Choroid plexus epithelial cell (primary cell): ENCODE measurements around the gene CHST3.

DNA sequence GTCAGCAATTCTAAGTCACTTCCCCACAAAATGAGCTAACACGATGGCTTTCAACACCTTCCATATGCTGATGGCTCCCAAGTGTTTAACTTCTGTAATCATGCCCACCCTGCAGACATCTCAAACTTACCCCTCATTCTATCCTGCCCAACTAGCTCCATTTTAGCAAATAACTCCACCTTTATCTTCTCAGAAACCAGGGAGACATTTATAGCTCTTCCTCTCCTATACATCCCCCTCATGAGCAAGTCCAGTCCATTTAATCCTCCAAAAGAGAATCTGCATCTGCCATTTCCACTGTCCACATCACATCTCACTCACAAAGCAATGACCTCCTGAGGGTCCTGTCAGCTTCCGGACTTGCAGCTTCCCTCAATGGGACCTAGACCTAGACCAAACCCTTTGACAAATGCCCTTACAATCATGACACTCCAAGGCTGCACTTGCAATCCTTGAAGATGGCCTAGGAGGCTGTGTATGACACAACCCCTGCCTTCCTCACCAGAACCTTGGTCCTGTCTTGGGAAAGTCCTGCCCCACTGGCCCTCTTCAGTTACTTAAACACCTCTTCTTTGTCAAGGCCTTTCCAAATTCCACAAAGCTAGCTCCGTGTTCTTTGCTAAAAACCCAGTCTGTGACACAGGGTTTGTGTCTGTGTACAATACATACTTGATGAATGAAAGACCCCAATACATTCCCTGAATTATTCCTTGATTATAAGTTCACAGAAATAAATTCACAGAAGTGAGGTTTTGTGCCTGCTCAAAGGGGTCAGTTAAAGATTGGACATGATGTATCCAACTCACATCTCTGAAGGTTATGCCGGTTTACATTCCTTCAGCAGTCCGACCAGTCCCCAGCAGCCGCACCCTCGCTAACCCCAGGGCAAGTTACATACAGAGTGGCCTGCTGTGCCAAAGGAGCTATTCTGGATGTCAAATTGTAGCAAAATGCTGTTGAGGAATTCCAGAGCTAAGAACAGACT is 20.7 kb downstream of the PSAP start:
- RRBS, result no CpG with 5 or more reads among the region's 7 CpGs

DNA sequence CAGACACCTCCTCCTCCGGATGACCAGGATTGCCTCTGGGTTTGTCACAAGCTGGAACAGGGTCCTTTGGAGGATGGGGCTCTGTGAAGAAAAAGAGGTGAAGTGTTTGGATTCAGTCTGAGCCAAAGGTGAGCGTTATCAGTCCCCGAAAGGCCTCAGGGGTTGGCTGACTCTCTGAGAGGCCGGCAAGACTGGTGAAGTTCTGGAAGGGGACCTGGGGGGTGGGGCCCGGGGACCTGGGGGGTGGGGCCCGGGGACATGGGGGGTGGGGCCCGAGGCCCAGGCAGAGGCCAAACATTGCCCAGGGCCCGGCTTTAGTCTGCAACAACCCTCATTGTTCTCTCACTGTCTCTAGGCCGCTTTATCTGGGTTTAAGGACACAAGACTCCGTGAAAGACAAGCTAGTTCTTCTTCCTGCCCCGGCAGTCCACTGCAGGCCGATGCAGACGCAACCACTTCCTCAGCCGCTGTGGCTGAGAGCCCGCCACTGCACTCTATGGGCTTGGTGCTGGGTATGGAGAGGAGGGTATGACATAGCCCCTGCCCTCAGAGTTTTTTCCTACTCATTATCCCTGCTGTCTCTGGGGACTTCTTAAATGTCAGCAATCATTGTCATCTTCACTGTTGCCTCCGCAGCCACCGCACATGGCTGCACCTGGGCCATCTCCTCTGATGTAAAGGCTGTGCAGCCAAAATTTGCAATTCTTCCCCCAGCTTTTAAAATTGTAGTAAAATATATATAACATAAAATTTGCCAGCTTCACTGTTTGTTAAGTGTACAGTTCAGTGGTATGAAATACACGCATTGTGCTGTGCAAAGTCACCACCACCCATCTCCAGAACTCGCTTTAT is 27.5 kb upstream of the PSAP start:
- RRBS, result 12% methylated on average over 5 of the region's 19 CpGs

- RRBS, result 2% methylated on average over 51 of the region's 88 CpGs
These were observed at the start of gene CHST3 for GRCh38 chr10:71963941-71964721. CHST3 (plus strand) TSS chr10:71964395.

DNA sequence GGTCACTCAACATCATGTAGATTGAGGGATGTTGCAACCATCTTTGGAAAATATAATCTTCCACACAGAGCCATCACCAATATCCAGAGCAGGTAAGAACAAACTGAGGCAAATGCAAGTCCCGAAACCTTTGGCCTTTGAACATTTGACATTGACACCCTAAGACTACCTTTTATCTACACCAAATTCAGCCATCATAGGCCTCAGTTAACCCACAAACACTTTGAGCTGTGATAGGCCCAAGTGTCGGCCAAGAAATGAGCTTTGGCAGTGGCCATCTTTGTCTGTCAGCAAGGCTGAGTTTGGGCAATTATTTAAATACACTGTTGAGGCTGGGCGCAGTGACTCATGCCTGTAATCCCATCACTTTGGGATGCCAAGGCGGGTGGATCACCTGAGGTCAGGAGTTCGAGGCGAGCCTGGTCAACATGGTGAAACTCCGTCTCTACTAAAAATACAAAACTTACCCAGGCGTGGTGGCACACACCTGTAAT is 41.5 kb downstream of the SPOCK2 start:
- RRBS, result no CpG with 5 or more reads among the region's 8 CpGs

- RRBS, result no CpG with 5 or more reads among the region's 3 CpGs
These were observed 10.2 kb upstream of the SPOCK2 start for GRCh38 chr10:72098445-72099009.

DNA sequence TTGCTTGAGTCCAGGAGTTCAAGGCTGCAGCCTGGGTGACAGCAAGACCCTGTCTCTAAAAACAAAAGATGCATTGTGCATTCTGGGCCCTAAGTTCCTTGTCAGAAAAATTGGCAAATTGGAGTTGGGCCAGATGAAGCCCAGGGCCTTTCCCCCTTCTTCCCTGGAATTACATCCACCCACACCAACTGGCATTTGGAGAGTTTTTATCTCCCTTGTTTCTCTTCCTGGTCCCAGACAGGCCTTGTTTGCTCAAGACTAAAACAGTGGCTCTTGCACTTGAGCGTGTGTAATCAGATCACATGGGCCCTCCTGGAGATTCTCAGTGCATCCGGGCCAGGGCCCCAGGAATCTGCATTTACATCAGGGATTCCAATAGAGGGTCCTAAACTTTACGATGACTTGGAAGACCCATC is 3.0 kb downstream of the DDIT4 start:
- RRBS, result no CpG with 5 or more reads among the region's 3 CpGs

GRCh38 chr10:72305435-72305915 is 31.8 kb downstream of the DDIT4 start:
- RRBS, result no CpG with 5 or more reads among the region's 7 CpGs

DNA sequence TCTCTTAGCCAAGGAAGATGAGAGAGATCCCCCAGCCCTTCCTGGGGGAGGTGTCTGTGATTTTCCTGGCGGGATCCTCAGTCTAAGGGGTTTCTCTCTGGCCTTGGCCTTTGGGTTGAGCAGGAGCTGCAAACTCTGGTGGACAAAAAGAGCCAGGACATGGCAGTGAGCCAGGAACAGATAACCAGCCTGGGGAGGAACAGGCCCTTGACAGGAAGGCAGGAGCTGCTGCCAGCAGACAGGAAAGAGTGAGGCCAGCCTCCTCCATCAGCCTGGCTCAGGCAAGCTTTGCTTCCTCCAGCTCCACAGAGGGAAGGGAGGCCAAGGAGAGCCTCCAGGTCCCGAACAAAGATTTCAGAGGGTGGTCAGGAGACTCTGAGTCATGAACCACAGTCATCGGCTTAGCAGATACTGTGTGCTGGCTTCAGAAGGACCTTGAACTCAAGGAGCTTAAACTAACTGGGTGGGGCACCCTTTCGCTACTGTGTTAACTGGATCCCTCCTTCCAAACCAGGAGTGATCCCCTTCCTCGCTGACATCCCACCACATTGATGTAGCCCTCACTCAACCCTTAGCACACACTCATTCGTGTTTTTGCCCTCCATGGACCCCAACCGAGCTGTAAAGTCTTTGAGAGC is 34.7 kb downstream of the DDIT4 start:
- RRBS, result no CpG with 5 or more reads among the region's 7 CpGs

DNA sequence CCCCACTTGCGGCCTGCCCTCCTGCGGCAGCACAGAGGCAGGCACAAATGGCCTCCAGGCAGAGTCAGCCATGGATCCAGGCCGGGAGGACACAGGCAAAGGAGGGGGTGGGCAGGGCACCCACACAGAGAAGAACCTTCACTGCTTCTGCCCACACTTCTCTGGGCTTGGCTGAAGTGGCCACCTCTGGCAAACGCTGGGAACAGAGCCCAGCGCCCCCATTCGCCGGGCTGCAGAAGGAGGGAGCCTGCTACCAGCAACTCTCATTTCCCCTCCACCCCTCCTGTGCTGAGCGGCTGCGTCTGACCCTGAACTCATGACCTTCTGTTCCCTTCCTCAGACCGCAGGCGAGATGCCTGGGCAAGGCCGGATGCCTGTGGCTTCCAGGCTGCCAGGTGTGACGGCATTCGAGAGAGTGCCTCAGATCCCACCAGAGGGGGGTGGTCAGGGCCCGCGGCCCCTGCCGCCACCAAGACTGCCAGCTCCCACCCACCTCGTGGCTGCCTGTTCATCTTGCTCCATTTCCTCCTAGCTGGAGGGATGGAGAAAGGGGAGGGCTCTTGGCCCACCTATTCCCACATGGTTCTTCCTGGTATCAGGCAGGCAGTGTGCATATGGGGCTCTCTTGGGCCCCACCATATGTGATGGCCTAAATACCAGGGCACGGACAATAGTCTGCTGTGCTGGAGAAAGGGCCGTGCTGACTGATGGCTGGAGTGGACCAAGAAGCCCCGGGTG is 19.8 kb downstream of the DNAJB12 start:
- RRBS, result 2% methylated on average over 5 of the region's 21 CpGs

GRCh38 chr10:72338164-72338805 is 16.4 kb downstream of the DNAJB12 start:
- RRBS, result no CpG with 5 or more reads among the region's 9 CpGs

DNA sequence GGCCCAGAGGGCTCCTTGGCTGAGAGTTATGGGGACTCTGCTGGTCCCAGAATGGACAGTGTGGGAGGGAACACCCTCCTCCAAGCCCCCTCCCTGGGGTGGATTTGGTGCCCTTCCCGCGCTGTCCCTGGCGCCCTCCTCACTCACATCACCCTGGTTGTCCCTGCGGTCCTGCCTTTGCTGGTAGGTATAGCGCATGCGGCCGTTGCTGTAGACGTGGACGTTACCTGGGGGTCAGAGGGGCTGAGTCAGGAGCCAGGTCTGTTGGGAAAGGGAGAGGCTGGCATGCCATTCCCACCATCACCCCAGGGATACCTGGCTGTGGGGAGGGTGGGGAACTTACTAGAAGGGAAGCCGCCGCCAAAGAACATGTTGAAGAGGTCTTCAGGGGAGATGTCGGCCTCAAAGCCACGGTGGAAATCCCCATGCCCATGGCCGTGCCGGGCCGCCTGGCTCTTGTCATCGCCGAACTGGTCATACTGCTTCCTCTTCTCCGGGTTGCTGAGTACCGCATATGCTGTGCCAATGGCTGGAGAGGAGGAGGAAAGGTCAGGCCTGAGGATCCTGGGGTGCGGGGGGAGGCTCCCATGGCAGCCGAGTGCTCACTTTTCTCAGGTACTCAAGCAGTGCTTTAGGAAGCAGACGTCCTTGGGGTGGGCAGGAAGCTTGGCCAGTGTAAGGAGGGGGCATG is 13.9 kb downstream of the DNAJB12 start:
- RRBS, result 86% methylated on average over 5 of the region's 23 CpGs

DNA sequence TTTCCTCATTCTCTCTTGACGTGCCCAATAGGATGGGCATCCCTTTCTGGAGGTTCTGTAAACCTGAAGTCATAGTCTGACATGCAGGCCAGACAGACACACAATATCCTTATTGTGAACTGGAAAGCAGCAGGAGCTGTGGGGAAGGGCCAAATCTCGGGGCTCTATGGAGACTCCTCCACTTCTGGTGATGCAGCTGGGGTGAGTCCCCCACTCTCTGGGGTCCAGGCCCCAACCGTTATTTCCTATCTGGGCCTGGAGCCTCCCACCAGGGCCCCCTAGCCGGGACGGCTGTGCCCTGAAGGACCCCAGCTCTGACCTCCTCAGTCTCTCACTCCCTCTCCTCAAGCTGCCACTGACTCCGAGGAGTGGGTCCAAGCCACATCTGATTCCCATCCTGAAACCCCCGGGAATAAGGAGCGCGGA is 12.8 kb downstream of the DNAJB12 start:
- RRBS, result no CpG with 5 or more reads among the region's 9 CpGs

DNA sequence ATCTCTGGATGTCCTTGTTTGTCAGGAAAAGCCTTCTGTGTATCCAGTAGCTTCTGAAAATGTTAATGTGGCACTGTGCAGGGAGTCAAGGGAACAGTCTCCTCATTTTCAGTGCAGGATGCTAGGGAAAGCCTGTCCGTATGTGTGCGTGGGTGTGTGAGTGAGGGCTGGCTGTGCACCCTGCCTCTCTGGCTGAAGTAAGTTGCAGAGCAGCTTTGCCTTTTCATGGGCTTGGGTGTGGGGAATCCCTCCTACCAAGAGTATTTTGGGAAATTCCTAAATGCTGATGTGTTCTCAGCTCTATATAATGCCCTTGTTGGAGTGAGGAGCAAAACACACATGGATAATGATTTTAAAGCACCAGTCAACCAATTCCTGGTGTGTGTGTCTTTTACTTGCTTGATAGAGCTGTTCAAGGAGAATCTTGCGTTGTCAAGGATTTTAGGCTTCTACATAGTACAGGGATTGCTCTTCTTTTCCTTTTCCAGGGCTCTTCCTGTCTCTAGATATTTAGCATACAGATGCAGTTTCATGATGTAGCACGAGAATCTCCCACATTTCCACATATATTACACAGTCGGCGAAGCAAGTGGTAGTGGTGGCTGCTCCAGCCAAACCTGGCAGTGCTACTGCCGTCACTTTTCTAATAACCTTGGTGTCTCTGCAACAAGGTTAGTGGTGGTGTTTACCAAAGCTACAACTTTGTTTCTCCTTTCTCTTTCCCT is 92.8 kb downstream of the MCU start:
- RRBS, result no CpG with 5 or more reads among the region's 7 CpGs

GRCh38 chr10:73246264-73246687 is 779 bp downstream of the DNAJC9 start:
- RRBS, result 0% methylated on average over 1 of the region's 8 CpGs

GRCh38 chr10:73251269-73252130 is 944 bp downstream of the MRPS16 start:
- RRBS, result no CpG with 5 or more reads among the region's 26 CpGs

GRCh38 chr10:73422178-73422775 is 8.4 kb upstream of the ANXA7 start:
- RRBS, result no CpG with 5 or more reads among the region's 8 CpGs

GRCh38 chr10:73503091-73503654 is 7.3 kb upstream of the PPP3CB start:
- RRBS, result no CpG with 5 or more reads among the region's 1 CpG

DNA sequence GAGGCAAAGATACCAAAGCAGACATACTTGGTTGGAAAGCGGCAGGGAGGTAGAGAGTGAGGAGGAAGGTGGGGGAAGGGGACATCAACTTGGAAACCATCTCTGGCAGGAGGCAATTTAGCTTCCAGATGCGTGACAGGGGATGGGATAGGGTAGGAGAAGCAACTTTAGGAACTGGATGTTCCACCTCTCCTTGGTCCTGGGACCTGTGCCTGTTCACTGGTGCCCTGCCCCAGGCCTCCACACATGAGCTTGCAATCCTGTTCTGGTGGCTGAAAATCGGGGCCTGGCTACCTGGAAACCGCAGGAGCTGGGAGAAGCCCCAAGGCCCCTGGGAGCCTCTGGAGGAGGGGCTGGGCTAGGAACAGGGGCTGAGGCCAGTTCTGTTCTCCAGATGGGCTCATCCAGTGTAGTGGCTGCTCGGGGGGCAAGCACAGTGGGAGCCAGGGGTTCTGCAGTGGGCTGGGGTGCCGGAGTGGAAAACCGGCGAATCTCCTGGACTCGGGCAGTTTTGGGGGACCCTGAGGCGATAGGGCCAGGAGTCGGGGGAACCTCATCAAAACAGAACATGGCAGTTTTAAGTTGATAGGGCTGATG is 5.3 kb upstream of the MYOZ1 start:
- RRBS, result no CpG with 5 or more reads among the region's 11 CpGs

GRCh38 chr10:73663747-73664204 is 7.9 kb upstream of the SYNPO2L start:
- RRBS, result no CpG with 5 or more reads among the region's 6 CpGs